Cardiac ventricle fibroblast (primary cell): Measurements from ENCODE around the genes ITGB1BP1 and TAF1B.

DNA sequence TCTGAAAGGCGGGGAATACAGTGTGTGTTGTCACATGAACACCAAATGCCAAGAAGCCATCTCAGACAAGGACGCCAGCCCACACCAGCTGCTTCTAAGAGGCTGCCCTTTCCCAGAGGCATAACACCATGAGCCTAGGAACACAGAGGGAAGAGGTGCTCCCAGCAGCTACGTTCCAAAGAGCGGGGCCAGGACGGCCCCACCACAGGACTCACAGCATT, 20.2 kb upstream of the ID2 start:
- RAMPAGE, long total RNA: no peak

GRCh38 chr2:8975265-8975725, 28.2 kb downstream of the MBOAT2 start:
- RAMPAGE, long total RNA: no peak

DNA sequence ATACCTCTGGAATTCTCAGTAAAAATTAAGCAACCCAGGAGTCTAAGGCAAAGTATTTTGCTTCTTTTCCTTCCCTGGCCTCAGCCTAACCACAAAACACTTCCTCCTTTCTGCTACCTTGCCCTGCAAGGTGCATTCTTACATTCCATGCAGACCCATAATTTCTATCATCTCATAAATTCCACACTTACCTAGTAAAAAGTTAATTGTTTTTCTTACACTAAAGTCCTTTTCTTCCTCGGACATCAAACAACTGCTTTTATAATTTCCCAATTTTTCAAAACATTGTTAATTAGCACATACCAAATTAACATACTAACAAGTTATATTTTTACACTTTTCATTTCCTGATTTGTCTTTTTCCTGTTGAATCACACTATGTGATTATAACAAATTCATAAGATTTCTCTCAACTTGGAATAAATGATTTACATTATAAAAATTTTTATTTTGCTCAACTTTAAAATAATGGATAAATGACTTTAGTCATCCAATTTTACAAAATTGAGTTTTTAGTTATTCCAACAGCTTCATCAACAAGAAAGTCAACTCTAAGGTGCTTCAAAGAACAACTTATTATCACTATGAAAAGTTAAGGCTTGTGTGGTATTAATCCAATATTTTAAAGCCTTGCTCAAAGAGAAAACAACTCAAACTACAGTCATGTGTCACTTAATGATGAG, 3.4 kb downstream of the MBOAT2 start:
- RAMPAGE, long total RNA: no peak

- RAMPAGE, long total RNA: no peak
Measured at GRCh38 chr2:9103633-9104240, 100.3 kb upstream of the MBOAT2 start.

- RAMPAGE, long total RNA: no peak
Measured at GRCh38 chr2:9142550-9143301, 63.9 kb upstream of the ASAP2 start.

DNA sequence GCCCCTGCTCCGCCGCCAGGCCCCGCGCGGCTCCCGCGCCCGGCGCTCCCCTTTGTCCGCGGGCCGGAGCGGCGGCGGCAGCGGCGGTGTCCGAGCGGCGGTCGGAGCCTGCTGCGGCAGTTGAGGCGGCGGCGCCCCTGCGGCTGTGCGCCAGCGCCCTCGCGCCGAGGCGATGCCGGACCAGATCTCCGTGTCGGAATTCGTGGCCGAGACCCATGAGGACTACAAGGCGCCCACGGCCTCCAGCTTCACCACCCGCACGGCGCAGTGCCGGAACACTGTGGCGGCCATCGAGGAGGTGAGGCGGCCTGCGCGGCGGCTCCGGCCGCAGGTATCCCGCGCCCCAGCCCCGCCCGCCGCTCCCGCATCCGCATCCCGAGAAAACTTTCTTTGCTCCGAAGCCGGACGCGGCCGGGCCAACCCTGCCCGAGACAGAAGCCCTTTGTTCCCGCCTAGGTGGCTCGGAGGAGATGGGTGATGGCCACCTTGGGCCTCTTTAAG, 371 bp downstream of the ASAP2 start:
- RAMPAGE, long total RNA: no peak

DNA sequence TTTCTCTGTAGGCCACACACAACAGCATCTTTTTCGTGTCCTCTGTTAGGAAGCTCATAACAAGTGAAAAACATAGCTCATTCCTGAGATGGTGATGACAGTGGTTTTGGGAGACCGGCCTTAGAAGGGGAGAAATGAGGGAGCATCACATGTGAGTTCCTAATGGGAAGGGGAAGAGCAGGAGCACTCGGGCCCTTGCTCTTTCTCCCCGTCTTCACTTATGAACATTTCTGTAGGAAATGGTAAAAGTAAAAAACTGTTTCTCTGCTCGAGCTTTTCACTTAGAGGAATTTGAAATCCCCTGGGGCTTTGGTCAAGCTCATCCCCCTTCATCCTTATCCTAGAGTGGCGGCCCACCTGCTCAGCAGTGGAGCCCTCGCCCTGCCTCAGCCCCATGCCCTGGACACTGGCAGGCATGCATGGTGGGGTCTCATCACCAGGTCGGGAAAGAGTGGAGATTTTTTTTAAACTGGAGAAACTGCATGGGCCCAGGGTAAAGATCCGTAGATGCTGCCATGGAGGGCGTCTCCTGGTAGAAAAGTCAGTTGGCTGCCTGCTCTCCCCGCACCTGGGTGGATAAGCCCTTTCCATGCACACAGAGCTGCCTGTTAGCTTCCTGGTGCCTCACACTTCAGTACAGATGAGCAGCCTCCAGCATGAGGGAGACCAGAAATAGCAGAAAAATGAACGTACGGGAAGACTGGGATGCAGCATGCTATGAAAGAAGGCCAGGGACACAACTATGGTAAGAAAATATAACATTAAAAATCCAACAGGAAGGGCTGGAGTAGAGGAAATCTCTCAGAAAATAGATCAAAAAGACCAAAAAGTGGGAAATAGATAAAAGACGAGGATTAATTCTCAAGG, 91.8 kb downstream of the ASAP2 start:
- RAMPAGE, long total RNA: no peak

DNA sequence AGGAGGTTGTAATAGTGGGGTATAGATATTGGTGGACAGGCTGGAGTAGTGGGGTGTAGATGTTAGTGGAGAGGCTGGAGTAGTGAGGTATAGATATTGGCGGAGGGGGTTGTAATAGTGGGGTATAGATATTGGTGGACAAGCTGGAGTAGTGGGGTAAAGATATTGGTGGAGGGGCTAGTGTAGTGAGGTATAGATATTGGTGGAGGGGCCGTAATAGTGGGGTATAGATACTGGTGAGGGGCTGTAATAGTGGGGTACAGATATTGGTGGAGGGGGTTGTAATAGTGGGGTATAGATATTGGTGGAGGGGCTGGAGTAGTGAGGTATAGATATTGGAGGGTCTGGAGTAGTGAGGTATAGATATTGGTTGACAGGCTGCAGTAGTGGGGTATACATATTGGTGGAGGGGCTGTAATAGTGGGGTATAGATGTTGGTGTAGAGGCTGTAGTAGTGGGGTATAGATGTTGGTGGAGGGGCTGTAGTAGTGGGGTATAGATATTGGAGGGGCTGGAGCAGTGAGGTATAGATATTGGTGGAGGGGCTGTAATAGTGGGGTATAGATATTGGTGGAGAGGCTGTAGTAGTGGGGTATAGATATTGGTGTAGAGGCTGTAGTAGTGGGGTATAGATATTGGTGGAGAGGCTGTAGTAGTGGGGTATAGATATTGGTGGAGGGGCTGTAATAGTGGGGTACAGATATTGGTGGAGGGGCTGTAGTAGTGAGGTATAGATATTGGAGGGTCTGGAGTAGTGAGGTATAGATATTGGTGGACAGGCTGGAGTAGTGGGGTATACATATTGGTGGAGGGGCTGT, 98.4 kb downstream of the ASAP2 start:
- RAMPAGE, long total RNA: no peak

DNA sequence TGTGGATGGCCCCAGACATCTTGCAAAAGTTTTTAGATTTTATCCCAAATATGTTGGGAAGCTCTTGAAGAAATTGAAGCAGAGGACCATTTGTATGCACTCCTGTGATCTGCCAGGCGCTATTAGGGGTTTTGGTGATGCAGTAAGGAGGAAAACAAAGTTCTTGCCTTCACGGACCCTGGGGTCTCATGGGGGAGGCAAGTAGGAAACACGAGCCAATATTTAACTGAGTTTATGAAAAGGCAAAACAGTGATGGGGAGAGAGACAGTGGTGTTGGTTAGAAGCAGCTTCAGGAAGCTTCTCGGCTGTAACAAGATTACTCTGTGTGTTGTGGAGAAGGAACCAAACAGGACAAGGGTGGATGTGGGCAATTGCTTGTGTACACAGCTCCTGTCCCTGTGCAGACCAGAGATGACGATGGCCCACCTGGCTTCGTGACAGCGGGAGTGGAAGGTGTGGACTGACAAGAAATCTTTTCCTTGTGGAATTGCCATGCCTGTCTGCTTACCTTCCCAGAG, 94.0 kb downstream of the ITGB1BP1 start:
- RAMPAGE, long total RNA: no peak

DNA sequence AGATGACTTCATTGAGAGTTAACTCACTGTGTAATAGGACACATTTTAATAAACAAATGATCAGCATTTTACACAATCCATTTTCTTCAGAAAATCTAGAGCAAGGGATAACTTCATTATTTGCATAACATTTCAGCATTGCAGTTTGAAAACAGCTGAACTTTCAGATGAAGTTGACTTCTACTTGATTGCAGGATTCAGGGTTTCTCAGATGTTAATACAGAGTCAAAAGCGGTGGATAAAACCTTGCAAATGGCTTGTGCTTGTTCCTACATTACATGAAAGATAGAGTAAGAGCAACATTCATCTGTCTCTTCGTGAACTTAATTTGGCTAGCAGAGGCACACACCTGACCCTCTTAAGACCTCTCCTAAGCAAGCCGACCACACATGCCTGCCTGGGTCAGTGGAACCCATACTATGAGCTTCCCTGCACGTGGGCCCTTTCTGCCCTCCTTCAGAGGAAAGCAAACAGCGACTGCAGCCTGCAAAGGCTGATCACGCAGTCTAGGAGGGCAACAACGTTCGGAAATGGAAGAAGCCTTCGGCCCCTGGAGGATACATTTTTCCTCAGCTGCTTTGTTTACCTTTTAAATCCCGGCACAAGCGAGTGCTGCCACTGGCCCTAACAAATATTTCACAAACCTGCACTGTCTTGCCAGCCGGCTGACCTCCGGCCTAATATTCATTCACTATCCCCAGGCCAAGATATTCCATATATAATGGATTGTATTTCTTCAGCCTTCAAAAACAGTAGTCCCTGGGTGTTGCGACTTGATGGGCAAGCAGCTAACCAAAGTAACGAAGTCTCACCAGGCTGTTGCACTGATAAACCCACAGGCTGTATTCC, 16.5 kb downstream of the ITGB1BP1 start:
- RAMPAGE, long total RNA: no peak

DNA sequence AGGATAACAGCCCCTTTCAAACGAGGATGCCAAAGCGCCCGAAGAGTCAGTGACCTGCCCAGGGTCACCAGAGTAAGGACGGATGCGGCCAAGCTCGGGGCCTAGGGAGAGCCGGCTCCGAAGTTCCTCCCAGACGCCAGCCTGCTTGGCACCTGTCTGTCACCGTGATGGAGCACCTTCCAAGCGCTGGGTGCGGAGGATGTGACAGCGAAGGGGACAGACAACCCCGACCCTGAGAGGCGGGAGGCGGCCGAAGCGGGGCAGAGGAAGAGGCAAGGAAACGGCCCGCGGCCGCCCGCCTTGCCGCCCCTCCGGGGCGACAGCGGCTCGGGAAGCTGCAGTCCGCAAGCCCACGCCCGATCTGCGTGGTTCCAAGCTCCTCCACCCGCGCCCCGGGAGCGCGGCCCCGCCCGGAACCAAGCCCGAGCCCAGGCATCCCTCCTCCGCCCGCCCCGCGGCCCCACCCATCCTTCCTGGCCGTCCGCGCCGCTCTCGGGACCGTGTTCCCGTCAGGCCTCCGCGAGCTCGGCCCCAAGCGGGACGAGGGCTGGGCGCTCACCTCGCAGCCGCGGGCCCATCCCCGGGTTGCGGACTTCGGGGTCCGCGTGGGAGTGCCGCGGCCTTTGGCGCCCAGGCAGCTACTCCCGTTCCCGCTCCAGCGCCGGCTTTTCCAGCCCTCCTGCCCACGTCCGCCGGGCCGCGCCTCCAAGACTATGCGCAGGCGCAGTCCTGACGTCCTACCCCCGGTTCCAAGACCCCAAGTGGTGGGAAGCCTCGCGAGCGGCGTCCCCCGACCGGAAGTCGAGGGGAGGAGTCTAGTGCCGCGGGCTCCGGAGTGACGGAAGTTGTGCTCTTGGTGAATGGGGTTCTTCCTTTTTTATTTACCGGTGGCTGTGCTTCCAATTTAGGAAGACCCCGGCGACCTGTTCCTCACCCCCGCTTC, at the start of gene ITGB1BP1:
Gene ITGB1BP1 (minus strand): TSS at position 715 of the 943 bp plus-strand sequence.
- RAMPAGE, long total RNA: start-site peak on the minus strand centred at position 375 of the sequence, 37 bp wide, 82 and 22 reads in 2 replicates; start-site peak on the minus strand centred at position 682 of the sequence, 100 bp wide, 227 and 11 reads in 2 replicates

DNA sequence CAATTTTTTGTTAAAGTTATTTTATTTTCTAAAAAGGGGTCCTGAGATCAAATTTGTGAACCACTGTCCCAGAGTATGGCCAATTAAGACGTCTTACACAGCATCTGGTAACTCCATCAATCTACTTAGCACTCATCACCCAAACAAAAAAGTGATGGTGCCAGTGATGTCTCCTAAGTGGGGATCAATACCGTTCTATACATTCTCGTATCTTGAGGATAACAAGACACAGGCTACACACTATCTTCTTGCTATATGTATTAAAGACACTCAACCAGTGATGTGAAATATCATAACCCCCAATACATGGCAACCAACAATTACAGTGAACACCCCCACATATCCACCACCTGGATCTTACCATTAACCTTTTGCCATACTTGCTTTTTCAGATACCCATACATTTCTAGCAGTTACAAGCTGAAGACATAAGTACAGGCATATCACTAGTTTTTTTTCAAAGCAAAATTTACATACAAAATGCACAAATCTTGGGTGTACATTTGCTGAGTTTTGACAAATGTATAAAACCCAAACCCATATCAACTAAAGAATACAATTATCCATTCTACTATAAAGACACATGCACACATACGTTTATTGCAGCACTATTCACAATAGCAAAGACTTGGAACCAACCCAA, 9.5 kb downstream of the YWHAQ start:
- RAMPAGE, long total RNA: no peak

DNA sequence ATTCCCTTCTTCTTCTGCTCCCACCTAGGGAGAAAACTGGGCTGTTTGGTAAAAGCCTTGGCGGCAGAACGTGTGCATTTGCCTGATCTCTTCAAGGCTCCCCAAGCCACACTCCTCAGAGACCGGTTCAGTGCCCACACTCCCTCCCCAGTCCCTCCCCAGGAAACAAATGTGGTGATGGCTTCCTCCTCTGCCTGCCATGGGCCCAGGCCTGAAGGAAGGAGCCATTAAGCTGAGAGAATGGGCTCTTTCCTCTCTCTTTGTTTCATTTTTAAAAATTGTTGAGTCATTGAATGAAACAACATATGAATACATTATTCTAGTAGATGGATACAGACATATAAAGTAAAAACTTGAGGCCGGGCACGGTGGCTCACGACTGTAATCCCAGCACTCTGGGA, 50.6 kb upstream of the YWHAQ start:
- RAMPAGE, long total RNA: no peak

- RAMPAGE, long total RNA: no peak
Measured at GRCh38 chr2:9690103-9690738, 59.4 kb upstream of the YWHAQ start.

DNA sequence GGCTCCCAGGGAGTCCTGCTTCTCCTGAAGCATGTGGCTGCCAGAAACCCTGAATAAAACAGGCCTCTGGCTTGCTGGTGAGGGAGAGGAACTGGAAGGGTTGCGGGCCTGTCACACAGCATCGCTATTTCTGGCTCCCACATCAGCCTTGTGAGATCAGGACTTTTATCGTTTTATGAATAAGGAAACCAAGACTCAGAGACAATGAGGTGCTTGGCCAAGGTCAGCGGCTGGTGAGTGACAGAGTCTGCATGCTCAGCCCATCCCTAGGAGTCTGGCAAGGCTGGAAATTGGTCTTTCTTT, 104.5 kb upstream of the TAF1B start:
- RAMPAGE, long total RNA: no peak

DNA sequence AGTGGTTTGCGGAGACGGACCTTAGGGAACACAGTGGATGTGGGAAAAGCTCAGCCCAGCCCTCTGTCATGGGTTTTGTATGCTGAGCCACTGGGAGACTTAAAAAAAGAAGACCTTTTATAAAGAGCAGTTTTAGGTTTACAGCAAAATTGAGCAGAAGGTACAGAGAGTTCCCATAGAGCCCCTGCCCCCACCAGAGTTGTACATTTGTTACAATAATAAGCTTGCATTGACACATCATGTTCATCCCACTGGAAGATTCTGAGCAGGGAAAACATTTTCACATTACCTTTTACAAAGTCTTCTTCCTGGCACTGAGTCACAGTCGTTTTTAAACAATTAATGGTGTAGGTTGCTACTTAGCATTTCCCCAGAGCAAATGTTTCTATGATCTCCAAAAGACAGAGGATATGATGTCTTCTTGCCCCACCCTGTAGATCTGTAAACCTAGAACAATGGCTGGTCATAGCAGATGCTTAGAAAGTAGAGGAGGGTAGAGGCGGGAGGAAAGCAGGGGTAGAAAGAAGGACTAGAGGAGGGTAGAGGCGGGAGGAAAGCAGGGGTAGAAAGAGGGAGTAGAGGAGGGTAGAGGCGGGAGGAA, 82.8 kb upstream of the TAF1B start:
- RAMPAGE, long total RNA: no peak

GRCh38 chr2:9774176-9774784, 69.0 kb upstream of the TAF1B start:
- RAMPAGE, long total RNA: no peak

GRCh38 chr2:9782142-9782819, 61.0 kb upstream of the TAF1B start:
- RAMPAGE, long total RNA: no peak

DNA sequence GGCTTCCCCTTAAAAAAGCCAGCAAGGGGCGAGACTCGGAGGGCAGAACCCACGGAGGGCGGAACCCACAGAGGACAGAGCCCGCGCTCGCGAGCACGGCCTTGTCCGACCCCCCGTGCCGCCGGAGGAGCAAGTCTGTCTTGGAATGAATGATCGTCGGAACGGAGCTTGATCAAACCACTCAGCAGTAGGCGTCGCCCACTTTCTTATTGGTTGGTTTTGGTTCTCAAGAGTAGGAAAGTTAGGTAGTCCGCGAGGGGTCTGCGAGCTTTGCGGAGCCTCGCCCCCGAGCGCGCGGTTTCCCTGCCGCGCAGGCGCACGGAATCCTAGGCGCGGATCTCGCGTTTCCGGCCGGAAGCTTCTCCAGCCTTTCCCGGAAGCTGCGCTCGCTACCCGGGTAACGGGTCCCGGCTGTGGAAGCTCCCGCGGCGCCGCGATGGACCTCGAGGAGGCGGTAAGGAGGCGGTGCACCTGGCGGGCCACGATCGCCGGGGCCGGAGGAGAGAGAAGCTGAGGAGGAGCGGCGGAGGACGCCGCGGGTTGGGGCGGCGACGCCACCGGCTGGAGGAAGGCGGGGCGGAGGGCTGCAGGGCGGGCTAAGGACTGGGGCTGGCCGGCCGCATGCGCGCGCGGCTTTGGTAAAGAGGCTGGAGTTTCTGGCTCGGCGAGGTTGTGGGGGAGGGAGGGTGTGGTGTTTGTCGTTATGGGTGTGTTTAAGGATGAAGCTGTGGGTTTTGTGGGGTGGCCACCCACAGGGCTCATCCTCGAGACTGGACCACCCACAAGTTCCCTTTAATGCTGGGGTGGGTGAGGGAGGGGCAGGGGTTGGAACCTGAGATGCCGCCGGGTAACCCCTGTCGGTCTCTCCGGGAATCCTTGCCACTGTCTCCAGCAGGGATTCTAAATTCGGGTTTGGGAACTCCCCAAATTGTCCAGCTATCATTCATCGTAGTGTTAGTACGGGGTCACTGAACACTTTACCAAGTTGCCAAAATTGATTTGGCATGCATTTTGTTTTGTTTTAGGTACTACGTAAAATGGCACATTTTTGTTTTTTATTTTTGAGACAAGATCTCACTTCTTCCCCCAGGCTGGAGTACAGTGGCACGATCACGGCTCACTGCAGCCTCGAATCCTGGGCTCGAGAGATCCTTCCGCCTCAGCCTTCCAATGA, at the start of gene TAF1B:
Gene TAF1B (plus strand): TSS at position 369 of the 1,174 bp plus-strand sequence.
- RAMPAGE, long total RNA: no peak

DNA sequence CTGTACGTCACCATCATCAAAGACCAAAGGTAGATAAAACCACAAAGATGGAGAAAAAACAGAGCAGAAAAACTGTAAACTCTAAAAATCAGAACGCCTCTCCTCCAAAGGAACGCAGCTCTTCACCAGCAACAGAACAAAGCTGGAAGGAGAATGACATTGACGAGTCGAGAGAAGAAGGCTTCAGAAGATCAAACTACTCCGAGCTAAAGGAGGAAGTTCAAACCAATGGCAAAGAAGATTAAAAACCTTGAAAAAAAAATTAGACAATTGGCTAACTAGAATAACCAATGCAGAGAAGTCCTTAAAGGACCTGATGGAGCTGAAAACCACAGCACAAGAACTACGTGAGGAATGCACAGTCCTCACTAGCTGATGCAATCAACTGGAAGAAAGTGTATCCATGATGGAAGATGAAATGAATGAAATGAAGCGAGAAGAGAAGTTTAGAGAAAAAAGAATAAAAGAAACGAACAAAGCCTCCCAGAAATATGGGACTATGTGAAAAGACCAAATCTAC, 18.7 kb downstream of the TAF1B start:
- RAMPAGE, long total RNA: no peak